ENCODE data around the gene CSDE1.

DNA sequence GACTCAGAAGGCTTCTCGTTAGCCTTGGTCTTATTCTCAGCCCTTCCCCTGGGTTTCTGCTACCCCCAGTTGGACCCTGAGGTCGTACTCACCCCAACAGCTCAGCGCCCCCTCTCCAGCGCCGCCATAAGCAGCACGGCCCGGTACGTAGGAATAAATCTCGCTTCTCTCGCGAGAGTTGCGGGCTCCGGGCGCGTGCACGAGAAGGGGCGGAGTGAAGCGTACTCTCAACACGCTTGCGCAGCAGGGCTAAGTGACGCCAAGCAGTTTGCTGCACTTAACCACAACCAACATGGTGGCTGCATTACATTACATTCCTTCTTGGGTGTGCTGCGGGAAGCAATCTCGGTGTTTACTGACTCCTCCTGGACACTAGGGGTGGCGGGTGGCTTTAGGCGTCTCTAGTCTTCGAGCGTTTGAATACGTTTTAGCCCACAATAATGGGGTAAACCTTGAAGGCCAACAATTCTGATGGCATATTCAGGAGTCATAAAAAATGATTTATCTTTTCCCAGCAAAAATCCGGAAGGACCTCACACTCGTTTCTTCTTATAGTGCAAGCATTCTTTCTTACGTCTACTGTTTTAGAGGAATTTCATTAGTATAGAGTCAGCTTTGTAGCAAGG is at the start of gene CSDE1:
Gene CSDE1 (minus strand): TSS at position 152 of the 626 bp plus-strand sequence.
- PRO-cap, 2 experiments: peak in 2 of 2 experiments; most common plus-strand start position 256 of the sequence (in 1); most common minus-strand start position 155 of the sequence (in 2)

DNA sequence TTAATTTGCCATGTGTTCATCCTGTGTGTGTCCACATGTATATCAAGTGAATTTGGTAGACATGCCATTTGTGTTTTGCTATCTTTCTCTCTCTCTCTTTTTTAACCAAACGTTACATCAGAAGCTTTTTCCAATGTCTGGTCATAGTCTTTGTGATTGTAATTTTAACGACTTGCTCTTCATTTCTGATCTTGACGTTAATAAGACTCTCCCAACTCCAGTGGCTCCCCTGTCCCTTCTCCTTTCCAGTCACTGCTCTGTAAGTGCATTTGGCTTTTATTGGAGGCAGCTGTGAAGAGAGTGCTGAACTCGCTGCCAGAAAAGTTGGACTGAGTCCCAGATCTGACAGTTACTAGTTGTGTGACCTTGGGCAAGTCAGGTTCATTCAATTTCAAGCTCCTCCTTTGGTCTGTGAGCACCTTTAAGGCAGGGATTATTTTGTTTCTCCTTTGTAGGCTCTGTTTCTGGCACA is 109.6 kb upstream of the TSPAN2 start:
- PRO-cap, 2 experiments: peak in 1 of 2 experiments; most common minus-strand start position 251 of the sequence (in 1)

DNA sequence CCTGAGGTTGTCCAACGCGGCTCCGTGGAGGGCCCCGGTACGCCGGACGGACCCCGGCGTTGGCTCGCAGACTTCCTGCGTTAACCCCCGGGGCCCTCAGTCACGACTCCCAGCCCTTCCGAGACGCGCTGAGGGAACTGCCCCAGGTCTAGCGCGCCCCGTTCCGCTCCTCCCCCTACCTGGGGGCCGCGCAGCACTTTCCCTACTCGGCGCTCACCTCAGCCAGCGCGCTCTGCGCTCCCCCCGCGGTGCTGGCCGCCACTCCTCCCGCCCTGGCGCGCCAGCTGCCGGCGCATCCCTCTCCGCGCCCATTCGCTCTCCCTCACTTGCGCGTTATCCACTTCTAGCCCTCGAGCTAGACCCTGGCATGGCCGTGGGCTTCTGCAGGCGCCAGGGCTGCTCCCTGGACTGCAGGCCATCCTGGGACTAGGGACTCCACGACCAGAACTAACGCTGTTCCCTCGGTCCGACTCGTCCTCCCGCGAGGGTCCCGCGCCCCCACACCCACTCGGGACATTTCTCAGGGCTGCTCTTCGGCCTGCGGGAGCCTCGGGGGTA is 438 bp downstream of the NGF start:
- PRO-cap, 2 experiments: peak in 1 of 2 experiments; most common plus-strand start position 311 of the sequence (in 1); most common minus-strand start position 234 of the sequence (in 1)

DNA sequence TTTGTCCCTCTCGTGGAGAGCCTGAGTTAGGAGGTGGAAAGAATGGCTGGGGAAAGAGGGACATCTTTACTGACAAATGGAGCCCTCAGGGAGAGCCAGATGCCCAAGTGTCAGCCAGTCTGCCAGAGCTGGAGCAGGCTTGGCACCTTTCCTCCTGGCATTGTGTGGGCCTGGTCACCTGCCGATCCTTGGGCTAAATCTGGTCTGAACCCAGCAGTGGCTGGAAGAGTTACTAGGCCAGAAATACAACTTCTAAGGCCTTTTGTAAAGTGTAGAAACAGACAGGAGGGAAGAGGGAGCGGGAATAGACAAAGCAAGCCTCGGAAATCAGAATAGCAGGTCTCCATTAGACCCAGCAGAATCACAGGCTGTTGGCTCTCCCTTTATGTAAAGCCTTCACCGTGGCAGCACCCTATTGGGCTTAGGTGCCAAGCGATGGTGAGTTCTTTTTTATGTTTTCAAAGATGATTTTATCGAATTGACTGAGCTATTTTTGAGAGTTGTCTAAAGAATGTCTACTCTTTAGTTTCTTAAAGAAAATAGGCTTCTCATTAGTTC is 25.1 kb downstream of the VANGL1 start:
- PRO-cap, 2 experiments: peak in 1 of 2 experiments; most common plus-strand start position 207 of the sequence (in 1)

DNA sequence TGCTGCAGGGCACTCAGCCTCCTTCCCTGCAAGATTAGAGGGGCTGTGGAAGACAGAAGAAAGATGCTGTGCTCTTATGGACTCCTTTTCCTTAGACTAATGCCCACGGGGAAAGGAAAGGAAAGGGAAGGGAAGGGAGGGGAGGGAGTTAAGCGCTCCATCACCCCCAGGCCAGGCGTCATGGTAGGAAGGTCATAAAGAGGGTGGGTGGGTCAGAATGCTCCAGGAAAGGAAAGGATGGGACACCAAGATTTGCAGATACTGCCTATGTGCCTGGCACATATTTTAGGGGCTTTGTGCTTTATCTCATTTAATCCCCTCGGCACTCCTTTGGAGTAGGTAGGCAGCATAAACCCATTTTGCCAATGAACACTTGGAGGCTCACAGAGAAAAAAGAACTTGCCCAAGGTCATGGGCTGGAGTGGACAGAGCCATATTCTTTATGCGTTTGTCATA is 41.4 kb downstream of the MAB21L3 start:
- PRO-cap, 2 experiments: peak in 2 of 2 experiments; most common minus-strand start position 98 of the sequence (in 2)

GRCh38 chr1:116312161-116312899 is 60.7 kb upstream of the ATP1A1 start:
- PRO-cap, 2 experiments: no peak in any of the 2 experiments

- PRO-cap, 2 experiments: peak in 1 of 2 experiments; most common minus-strand start chr1:116410032 (in 1)
These were observed 36.8 kb downstream of the ATP1A1 start for GRCh38 chr1:116409704-116410343.

GRCh38 chr1:116489030-116489857 is 81.6 kb downstream of the CD58 start:
- PRO-cap, 2 experiments: no peak in any of the 2 experiments

GRCh38 chr1:116494644-116495597 is 75.9 kb downstream of the CD58 start:
- PRO-cap, 2 experiments: no peak in any of the 2 experiments

- PRO-cap, 2 experiments: no peak in any of the 2 experiments
These were observed 71.8 kb downstream of the CD58 start for GRCh38 chr1:116498951-116499516.

DNA sequence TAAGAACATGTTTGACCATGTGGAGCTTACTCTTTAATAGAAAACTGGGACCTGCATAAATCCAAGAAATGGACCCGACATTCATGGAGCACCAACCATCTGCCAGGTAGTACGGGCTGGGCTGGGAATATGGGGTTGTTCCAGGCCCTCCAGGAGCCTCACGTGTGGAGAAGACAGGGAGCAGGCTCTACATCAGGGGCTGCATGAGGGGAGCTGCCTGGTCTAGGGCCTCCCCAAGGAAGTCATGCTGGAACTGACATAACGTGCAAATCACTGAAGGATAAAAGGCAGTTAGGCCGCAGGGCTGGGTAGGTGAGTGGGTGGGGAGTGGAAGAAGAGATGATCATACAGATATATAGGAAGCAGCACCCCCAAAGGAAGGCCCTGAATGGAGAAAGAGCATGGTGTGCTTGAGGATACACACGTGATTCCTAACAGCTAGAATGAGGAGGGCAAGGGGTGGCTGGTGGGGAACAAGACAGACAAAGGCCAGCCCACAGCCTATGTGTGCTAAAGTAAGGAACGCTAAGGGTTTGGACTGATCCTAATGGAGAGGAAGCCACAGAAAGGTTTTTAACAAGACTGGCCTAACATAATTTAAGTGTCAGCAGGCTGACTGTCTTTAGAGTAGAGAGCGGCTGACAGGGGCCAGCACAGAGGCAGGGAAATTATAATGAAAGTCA is 26.0 kb downstream of the CD58 start:
- PRO-cap, 2 experiments: no peak in any of the 2 experiments

GRCh38 chr1:116646552-116647290 is 20.8 kb downstream of the IGSF3 start:
- PRO-cap, 2 experiments: no peak in any of the 2 experiments

- PRO-cap, 2 experiments: no peak in any of the 2 experiments
These were observed 1.4 kb downstream of the IGSF3 start for GRCh38 chr1:116666033-116666541.

GRCh38 chr1:116722395-116722770 is 31.8 kb upstream of the CD2 start:
- PRO-cap, 2 experiments: no peak in any of the 2 experiments

GRCh38 chr1:116806034-116806675 is 51.9 kb downstream of the CD2 start:
- PRO-cap, 2 experiments: no peak in any of the 2 experiments

DNA sequence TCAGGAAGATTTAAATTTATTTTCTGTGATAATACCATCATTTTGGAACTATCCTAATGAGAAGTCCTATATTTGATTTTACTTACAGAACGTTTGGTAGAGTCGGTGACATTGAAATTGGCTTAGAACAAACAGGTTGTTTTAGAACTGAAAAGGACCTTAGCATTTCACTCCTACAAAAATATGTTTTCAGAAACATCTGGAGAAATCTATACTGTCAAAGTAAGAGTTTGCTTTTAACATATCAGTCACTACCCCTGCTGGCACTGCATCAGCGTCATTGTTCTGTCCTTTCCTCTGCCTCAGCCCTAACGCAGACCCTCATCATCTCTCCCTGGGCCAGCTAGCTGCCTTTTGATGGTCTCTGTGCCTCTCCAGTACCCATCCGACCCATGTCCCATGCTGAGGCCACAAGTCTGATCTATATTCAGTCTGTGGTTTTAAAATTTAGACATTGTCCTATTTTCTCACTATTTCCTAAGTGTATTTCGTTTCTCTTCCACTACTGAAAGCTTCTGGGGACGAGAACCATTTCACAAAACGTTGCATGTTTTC is 53.1 kb downstream of the CD2 start:
- PRO-cap, 2 experiments: no peak in any of the 2 experiments

GRCh38 chr1:116942205-116942629 is 32.5 kb downstream of the PTGFRN start:
- PRO-cap, 2 experiments: no peak in any of the 2 experiments

- PRO-cap, 2 experiments: no peak in any of the 2 experiments
These were observed 1.9 kb downstream of the TTF2 start for GRCh38 chr1:117061748-117062697.

DNA sequence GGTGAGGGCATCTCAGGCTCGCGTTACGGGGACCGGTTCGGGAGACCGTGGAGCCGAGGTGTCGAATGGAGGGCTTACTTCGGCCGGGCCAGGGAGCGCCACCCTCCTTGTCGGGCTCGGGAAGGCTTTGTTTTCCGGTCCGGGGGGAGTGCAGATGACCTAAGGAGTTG is 721 bp upstream of the TRIM45 start:
- PRO-cap, 2 experiments: no peak in any of the 2 experiments

DNA sequence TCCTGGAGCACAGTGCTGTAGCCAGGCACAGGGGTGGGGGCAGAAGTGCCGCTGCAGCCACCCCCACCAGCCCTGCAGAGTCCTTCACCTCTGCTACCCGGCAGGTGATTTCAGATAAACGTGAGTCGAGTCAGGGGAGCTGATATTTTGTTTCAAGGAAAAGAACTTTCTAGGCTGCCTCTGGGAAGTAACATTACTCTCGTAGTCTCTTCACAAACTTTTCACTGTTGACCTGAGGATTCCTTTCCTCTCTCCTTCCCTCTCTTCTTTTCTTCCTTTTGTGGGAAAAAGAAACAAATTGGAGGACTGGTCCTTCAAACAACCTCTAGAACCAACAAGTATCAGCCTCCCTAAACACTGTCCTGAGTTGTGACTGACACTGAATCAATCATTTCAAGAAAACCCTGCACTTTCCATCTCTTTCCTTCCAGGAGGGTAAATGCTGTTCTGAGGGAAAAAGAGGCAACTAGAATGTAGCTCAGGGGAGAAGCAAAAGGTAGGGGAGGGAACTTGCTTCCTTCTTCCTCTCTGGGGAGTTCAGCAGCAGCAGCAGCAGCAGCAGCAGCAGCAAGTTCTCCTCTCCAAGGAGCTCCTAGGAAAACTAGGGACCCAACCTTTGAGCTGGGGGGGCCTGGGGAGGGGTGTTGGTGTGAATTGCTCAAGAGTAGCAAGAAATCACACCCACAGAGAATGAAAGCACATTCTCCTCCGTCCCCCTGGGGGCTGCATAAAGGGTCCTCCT is 881 bp downstream of the VTCN1 start:
- PRO-cap, 2 experiments: no peak in any of the 2 experiments

Data from heart right ventricle (tissue), 2 donors.